Natural killer cell (primary cell): ENCODE measurements around a stretch of chr11.

- PRO-cap, result no peak
These were observed 1.6 kb downstream of the KMT2A start for GRCh38 chr11:118437870-118438236.

DNA sequence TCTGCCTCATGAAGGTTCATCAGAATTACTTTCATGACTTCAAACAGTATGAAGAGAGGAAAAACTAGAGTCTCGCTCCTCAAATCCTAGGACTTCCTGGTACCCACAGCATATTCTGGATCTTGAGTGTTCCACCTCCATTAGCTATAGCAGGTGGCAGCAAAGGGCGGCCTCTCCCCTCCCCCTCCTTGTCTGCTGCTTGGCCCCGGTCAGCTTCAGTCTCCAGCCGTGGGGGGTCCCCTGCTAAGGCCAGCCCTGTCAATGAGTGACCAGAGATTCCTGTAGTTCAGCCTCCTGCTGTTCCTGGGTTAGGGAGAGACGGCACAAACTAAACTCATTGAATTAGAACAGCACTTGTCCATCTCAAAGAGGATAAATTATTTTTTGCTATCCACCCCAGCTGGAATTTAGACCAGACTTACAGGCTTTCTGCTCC lies 1.3 kb upstream of the PHLDB1 start:
- PRO-cap, result no peak

DNA sequence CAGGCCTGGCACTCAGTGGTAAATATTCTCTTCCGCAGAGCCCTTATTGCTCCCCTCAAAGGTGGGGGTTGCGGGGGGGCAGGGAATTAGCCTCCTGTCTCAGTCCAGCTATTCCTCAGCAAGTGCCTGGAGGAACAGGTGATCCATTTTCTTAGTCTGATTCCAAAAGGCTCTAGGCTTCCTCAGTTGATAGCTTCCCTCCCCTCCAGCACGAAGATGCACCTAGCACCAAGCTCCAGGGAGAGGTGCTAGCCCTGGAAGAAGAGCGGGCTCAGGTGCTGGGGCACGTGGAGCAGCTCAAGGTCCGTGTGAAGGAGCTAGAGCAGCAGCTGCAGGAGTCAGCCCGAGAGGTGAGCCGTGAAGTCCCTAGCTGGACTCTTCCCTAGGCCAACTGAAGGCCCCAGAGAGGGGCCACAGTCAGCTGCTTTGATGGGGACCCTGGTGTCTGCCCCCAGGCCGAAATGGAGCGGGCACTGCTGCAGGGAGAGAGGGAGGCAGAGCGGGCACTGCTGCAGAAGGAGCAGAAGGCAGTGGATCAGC lies 24.4 kb downstream of the PHLDB1 start:
- PRO-cap, result no peak

- PRO-cap, result no peak
These were observed 27.0 kb downstream of the TREH start for GRCh38 chr11:118652369-118653015.

- PRO-cap, result no peak
These were observed 12.8 kb downstream of the CXCR5 start for GRCh38 chr11:118896348-118897064.

DNA sequence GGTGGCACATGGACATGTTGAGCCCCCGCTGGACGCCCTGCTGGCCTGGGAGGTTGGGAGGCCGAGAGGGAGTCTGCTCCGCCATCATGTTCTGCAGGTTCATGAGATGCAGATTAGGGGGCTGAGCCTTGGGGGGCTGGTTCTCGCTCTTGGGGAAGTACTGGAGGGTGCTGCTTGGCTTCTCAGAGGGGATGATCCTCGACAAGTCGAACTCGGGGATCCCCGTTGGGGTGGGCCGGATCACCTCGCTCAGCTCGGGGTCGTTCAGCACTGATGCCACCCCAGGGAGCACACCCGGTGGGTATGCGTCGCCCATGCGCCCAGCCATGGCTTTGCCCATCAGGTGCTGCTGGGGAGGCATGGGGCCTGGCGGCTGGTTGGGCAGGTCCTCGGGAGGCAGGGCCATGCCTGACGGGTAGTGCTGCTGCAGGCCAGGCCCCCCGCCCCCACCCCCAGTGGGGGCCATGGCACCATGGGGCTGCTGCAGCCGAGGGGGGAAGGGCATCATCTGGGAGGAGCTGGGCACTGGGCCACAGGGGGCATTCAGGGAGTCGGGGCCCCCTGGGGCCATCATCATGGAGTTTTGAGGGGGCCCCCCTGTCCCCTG lies 15.1 kb downstream of the CXCR5 start:
- PRO-cap, result no peak

GRCh38 chr11:118924534-118924899 lies 1.2 kb downstream of the BCL9L start:
- PRO-cap, result no peak

DNA sequence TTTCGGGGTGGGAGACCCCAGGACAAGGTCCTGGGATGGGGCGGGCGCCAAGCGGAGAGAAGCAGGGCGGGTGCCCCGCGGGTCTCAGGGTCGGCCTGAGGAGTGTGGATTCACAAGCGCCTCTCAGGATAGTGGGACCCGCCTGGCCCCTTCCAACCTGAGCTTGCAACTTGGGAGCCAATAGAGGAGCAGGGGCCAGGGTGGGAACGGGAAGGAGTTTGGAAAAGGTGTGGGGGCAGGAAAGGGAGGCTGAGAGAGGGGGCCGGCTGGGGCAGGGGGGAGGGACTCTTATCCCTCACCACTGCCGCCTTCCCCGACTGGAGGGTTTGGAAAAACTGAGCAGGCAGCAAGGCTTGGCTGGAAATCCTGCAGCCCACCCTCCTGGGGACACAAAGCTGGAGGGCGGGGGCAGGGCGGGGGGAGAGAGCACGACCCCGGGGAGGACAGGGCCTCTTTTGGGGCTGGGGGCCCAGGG lies 3.3 kb upstream of the BCL9L start:
- PRO-cap, result no peak

DNA sequence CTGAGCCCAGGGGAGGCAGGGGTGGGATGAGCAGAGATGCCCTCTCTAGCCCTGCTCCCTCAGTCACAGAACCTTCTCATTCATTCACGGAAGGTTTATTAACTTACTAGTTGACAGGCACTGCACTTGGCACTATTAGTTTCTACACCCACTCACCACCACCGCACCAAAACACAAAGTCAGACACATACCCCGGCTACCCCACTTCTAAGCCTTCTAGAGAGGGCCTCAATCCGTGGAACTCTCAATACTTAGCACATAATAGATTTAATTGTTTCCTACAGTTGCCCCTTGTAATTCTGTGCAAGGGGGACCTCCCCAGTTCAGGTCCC lies 11.2 kb downstream of the TRAPPC4 start:
- PRO-cap, result no peak

DNA sequence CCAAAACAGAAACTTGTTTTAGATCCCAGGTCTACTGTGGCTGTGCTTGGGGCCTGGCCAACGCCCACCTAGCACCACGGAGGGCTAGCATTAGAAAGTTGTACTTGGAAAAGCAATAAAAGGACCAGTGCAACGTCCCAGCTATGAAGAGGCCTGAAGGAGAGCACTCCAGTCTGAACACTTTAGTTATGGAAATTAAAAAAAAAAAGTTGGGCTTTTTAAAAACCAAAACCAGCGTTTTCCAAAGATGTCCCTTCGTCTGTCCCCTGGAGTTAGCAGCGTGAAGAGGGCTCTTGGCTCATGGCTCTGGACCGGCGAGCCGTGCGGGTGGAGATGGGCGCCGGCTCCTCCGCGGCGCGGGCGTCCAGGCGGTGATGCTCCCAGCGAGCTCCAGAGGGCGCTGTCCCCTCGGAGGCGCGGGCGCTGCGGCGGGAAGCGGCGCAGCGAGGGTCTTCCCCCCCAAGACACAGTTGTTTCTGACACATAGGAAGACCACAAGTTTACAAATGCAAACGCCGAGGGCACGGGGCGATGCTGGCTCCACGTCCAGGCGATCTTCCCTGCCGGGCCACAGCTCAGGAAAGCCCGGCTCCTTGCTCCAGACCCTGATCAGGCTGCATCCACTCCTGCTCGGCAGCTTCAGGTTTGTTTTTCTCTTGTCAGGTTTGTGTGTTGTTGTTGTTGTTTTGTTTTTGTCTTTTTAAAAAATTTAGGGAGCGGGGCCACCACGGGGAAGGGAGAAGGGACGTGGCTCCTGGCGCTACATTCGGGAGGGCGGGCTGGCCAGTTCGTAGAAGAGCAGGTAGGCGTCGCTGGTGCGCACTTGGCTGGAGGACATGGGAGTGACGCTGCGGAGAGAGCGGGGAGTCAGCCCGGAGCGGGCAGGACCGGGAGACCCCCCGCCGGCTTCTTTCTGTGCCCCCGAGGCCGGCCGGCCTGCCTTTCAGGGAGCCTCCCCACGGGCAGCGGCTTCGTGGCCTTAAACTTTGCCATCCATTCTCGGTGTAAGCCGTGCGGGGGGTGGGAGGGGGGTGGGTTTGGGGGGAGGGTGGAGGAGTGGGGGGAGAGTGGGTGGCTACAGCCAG lies 9.9 kb upstream of the MFRP start:
- PRO-cap, result unidirectional peak, plus-strand start at position 495 of the sequence

- PRO-cap, result no peak
These were observed 8.6 kb downstream of the USP2 start for GRCh38 chr11:119372812-119373343.

- PRO-cap, result no peak
These were observed 5.2 kb downstream of the USP2 start for GRCh38 chr11:119375961-119376990.

GRCh38 chr11:119376991-119377540 lies 4.4 kb downstream of the USP2 start:
- PRO-cap, result no peak

GRCh38 chr11:119691546-119692413 lies 37.2 kb downstream of the NECTIN1 start:
- PRO-cap, result no peak

DNA sequence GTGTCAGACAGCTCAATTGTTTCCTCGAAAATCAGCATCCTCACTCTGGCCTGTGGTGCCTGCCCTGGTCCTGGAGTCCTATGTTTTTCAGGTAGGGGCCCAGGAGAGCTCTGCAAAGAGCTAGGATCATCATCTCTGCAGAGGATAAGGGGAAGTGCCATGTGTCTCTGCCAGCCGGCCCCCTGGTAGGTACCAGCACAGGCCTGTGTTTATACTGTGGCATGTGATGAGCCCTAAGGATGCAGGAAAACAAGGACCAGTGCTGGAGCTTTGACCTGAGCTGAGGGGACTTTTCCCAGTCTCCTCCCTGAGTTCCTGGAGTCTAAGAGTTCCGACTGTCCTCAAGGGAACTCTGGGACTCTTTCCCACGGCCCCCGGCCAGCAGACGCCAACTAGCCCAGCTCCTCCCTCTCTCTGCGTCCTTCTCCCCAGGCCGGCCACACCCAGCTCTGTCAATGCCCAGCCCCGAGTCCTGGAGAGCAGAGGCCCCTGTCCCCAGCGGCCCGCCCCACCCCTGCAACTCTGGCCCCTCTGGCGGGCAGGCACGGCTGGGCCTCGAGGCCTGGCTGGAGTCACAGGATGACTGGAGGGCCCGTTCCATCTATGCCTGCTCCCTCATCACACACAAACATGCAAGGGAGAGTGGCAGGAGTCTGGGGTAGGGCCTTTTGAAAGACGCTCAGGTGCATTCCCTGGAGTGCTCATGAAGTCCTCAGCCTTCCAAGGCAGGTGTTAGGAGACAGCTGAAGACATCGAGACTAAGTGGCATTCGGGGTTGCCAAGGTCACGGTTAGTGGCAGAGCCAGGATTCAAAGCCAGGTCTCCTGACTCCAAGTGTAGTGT lies 29.8 kb downstream of the NECTIN1 start:
- PRO-cap, result no peak

DNA sequence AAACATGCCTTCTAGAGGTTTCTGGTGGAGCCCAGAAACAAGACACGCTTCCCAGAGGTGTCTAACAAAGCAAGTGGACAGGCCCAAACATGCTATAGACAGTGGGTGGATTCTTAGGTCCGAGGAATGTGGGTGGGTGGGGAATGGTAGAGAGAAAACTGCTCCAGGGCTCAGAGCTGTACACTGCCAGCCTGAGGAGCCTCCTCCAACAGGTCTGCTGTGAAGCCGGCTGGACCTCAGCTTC lies 116.7 kb upstream of the NECTIN1 start:
- PRO-cap, result no peak

- PRO-cap, result no peak
These were observed 5.7 kb downstream of the TRIM29 start for GRCh38 chr11:120132141-120132781.

GRCh38 chr11:120169489-120169867 lies 31.6 kb upstream of the TRIM29 start:
- PRO-cap, result no peak

GRCh38 chr11:120230433-120230753 lies 9.5 kb upstream of the POU2F3 start:
- PRO-cap, result no peak

DNA sequence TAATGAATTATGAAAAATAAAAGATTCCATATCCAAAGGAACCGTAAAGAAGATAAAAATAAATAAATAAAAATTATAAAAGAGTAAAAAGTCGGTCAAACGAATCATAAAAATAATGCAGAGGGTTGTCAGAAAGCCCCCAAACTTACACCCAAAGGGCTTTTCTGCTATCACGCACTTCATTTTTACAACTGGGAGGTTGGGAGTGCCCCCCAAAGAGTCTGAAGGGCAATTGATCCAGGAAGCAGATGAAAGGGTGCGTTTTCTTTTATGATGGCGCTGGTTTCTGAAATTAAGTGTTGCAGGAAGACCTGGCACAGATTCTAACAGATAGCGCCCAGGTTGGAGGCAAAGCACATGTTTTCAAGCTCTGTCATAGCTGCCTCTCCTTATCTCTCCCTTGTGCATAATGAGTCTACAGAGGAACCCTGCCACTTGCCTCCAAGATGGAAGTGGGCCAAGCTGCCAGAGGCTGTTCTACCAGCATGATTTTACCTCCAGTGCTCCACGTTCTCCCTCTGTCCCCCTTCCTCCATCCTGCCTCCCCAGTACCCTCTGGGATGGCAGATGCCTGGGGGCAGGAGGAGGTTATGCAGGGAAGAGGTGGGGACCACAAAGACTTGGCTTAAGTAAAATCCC lies 30.1 kb upstream of the TLCD5 start:
- PRO-cap, result no peak